Peripheral blood mononuclear cell (primary cell): ENCODE measurements around the genes HRK, WSB2, SRRM4 and BICDL1.

DNA sequence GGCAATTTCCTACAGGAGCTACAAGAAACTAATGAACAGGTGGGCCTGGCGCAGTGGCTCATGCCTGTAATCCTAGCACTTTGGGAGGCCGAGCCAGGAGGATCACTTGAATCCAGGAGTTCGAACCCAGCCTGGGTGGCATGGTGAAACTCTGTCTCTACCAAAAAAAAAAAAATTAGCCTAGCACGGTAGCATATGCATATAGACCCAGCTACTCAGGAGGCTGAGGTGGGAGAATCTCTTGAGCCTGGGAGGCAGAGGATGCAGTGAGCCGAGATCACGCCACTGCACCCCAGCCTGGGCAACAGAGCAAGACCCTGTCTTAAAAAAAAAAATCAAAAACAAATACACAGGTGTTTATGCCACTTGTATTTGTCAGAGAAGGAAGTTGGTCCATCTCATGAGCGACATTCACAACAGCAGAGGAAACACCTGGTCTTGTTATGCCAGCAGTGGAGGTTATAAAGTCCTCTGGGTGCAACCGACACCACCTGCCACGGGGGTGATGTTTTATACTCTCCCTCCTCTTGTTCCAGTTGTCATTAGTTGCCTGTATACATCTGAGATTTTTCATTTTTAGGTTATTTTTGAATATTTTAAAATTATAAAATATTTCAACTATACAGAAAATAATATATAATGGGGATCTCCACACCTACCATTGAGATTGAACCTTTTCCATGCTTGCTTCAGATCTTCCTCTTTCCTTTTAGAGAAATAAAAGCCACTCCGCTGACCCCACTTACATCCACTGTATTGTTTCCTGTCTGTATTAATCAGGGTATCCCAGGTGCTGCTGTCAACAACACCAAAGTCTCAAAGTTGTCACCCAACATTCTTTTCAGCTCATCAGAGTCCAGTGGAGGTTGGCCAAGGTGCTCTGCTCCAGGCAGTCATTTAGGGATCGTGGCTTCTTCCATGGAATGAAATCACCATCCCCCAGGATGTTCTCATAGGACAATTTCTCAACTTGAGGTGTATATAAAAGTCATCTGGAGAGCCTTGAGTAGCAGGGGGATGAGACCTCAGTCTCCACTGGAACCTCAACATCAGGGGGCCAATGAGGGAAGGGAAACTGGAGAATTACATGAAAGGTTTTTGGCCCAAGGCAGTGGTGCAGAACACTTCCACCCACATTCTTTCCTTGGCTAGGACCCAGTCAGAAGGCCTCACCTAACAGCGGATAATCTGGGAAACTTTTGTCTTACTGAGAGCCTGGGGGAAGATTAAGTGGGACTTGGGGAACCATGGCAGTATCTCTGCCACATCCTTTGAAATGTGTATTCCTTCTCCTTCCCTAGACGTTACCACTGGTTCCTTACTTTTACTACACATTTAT is 65.1 kb downstream of the RNFT2 start:
- PRO-cap, 8 experiments = peak in 1 of 8 experiments; most common plus-strand start position 849 of the sequence (in 1)

- PRO-cap, 8 experiments = peak in 1 of 8 experiments; most common minus-strand start chr12:116881396 (in 1)
Observed at GRCh38 chr12:116880736-116881736, at the start of gene HRK. TSS of gene HRK (minus strand) at chr12:116881441.

- PRO-cap, 8 experiments = no peak in any of the 8 experiments
Observed at GRCh38 chr12:116996016-116996600, 85.4 kb downstream of the FBXW8 start.

DNA sequence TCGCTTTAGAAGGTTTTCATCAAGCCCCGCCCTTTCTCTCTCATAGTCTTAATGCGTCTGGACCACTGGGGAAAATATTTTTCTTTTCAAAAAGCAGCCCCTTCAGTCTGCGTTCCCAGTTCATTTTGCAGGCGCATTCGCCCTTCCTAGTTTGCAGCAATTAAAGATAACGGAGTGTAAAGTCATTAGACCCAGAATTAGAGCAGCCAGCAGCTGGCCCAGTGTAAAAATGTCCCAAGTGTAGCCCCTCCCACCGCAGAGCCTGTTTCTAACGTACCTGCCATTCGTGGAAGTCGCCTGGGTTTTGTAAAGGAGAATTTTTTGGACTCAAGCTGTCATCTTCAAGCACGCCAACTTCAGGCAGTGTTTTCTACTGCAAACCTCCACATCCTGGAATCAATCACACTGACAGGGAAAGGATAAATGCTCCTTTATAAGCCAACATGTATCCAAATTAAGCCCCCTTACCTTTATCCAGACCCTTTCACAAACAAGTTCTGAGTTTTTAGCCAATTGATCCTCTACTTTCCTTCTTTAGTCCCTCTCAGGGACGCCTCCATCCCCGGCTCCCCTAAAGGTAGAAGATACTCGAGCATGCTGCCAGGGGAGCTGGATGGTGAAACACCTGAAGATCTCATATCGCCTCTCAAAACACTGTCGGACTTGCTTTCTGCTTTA is 68.6 kb downstream of the TESC start:
- PRO-cap, 8 experiments = no peak in any of the 8 experiments

DNA sequence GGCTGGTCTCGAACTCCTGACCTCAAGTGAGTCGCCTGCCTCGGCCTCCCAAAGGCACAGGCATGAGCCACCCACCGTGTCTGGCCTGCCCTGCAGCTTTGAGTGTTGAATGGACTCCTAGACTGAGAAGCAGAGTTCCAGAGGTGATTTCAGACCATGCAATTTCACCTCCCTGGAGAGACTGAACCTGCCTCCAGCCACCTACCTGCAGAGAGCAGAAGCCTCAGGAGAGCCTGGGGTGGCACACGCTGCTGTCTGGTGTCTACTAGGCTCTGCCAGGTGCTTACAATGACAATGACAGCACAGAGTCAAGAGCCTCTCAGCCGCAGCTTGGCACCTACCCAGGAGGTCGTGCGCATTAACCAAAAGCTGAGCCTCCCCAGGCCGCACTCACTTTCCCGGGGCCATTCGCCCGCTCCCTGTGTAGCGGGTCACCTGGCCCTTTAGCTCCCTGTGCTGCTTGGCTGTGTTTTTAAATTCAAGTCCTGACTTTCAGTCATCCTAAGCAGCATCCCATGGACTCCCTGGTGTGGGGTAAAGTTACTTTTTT is 63.2 kb downstream of the TESC start:
- PRO-cap, 8 experiments = no peak in any of the 8 experiments

- PRO-cap, 8 experiments = no peak in any of the 8 experiments
Observed at GRCh38 chr12:118034703-118035883, 18.6 kb downstream of the RFC5 start.

DNA sequence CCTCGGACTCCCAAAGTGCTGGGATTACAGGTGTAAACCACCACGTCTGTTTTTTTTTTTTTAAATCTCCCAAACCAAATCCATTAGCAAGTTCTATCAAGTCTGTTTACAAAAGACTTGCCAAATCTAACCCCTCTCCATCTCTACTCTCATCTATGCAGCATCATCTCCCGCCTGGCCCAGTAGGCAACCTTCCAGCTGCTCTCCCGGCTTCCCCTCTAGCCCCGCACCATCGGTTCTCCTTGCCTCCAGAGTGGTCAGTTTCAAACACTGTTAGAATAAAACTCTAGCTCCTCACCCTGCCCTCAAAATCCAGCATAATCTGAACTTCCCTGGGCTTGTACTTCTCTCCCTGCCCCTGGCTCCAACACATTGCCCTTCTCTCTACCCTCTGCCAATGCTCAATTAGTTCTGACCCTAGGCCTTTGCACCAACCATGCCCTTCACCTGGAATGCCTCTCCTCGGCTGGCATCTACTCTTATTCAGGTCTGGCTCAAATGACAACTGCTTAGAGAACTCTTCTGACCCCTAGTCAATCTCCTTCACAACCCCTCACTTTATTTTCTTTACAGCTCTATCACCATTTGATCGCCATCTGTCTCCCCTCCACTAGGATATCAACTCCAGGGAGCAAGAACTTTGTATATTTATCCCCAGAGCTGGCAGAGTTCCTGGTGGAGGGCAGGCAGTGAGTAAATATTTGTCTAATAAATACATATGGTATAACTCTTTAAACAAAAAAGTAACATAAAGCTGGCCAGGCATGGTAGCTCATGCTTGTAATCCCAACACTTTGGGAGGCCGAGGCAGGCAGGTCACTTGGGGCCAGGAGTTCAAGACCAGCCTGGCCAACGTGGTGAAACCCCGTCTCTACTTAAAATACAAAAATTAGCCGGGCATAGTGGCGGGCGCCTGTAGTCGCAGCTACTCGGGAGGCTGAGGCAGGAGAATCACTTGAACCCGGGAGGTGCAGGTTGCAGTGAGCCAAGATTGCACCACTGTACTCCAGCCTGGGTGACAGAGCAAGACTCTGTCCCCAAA is 4.8 kb downstream of the WSB2 start:
- PRO-cap, 8 experiments = peak in 1 of 8 experiments; most common minus-strand start position 557 of the sequence (in 1)

- PRO-cap, 8 experiments = peak in 8 of 8 experiments; most common plus-strand start chr12:118061411 (in 4); most common minus-strand start chr12:118061171 (in 5)
Observed at GRCh38 chr12:118060681-118061734, at the start of gene WSB2. TSS of gene WSB2 (minus strand) at chr12:118061179.

- PRO-cap, 8 experiments = no peak in any of the 8 experiments
Observed at GRCh38 chr12:118098071-118098669, 5.6 kb downstream of the VSIG10 start.

DNA sequence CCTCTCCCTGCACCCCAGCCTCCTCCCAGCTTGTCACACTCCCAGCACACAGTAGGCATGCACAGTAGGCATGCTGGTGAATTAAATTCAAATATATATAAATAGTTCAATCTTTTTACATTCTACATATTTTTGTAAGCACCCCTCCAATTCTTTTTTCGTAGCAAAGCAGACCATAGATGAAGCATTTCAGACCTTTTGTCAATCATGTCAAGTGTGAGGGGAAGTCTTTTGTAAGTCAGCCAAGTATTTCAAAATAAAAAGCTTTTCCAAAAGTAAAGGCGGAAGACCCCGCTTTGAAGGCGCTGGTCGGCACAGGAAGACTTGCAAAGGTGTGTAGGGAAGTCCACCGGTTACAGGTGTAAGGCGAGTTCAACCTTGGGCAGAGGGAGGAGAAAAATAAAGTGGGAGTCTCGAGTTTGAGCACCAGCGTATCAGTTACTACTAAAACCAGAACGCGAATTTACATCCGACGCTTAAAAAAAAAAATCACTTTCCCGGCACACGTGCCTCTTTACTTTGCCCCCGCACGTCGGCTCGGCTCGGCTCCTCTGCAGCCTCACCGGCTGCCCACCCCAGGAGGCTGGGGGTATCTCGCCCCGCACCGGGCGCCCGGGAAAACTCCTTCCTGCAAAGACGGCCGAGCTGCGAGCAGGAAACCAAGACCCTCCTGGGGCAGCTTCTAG is 874 bp downstream of the VSIG10 start:
- PRO-cap, 8 experiments = no peak in any of the 8 experiments

- PRO-cap, 8 experiments = no peak in any of the 8 experiments
Observed at GRCh38 chr12:118158691-118159336, 22.9 kb downstream of the PEBP1 start.

DNA sequence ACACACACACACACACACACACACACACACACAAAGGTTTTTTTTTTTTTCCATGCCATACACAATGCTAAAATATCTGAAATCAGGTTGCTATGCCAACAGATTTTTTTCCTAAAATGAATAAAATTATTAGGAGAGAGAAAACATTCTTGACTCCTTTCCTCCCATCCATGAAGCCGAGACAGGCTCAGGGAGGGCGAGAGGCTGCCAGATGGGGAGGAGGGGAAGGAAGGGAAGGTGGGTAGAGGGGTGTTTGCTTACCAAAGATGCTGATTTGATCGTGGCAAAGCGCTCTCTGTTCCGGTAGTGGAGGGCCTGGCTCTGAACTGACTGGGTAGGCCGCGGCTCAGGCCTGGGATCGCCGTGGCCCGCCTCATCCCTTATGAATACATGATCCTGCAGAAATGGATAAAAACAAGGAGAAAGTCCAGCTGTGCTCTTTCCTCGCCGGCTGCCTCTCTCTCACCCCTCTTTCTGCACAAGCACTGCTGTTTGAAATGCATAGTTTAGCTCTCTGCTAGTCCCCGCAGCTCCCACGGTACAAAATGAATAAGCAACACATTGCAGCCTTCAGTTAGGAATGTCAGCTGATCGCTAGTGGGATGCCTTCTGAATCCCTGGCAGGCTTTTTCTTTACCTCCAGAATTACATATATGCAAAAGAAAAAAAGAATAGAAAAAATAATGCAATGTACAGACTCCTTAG is 53.8 kb downstream of the PEBP1 start:
- PRO-cap, 8 experiments = no peak in any of the 8 experiments

GRCh38 chr12:118357149-118358124 is 15.3 kb downstream of the TAOK3 start:
- PRO-cap, 8 experiments = no peak in any of the 8 experiments

DNA sequence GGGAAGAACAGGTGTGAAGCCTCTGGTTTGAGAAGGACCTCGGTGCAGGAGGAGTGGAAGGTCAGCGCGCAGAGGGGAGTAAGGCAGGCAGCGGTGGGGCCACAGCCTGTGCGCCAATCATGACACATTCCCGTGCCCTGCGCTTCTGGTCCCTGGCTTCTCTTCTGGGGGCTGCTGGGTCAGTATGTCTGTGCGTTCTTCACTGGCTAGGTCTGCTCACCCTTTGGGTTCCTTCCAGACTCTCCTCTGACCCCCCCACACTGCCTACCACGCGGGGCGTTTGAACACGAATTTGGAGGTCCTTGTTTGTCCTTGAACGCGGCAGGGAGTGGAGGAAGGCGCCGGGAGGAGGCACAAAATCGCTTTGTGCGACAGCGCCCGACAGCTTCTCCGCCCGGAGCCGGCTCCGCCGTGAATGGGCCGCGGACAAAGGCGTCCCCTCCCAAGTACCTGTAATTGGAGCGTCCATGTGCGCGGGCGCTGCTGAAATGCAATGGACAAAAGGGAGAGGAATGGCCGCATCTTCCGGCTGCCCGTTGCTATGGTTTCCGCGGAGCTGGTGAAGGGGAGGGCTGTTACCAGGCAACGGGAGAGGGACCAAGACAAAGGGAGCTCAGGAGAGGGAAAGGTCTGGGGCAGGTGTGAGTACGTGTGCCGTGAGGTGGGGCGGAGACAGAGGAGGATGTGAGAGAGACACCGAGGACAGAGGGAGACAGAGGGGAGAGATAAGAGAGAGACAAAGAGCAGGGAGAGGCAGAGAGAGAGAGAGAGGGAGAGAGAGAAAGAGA is 207.1 kb upstream of the SRRM4 start:
- PRO-cap, 8 experiments = no peak in any of the 8 experiments

DNA sequence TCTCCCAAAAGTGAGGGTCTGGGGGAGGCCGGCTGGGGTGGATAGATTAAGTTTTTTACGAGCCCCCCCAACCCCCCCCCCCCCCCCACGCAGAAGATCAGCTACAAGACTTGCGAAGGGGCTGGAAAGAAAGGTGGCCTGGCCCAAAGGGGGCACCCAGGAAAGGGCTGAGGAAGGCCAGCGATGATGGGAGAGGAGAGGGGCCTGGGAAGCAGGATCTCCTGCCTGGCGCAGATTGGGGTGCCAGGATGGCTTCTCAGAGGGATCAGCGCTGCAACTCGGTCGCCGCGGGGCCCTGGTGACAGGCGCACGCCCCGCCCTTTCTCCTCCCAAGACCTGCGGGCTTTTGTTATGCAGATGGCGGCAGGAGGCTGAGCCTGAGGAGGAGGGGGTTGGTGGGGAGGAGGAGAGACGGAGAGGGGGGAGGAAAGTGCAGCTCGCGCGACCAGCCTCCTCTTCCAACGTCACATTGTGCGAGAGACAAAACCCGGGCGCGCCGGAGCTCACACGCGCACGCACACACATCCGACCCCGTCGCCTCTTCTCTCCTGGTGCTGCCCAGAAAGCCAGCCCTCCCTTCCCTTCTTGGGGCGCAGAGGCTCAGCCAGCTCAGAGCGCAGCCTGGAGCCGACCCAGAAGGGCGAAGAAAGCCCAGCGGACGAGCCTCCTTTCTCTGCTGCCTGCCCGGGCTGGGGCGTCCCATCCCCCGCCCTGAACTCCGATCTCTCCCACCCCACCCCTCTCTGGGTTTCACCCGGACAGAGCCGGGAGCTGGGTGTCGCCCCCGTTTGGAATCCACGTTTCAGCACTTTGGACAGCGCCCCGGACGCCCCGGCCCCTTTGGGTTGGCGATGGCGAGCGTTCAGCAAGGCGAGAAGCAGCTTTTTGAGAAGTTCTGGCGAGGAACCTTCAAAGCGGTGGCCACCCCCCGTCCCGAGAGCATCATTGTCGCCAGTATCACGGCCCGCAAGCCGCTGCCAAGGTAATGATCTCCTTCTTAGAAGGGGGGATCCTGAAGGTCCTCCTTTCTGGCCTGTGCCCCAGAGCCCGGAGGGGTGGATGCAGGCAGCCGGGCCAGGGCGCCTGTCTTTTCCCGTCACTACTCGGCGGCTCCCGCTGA is at the start of gene SRRM4:
Gene SRRM4, plus strand, starts transcription at position 510 of the 1,120 bp plus-strand sequence.
- PRO-cap, 8 experiments = no peak in any of the 8 experiments

GRCh38 chr12:119156309-119157025 is 22.3 kb upstream of the HSPB8 start:
- PRO-cap, 8 experiments = no peak in any of the 8 experiments

DNA sequence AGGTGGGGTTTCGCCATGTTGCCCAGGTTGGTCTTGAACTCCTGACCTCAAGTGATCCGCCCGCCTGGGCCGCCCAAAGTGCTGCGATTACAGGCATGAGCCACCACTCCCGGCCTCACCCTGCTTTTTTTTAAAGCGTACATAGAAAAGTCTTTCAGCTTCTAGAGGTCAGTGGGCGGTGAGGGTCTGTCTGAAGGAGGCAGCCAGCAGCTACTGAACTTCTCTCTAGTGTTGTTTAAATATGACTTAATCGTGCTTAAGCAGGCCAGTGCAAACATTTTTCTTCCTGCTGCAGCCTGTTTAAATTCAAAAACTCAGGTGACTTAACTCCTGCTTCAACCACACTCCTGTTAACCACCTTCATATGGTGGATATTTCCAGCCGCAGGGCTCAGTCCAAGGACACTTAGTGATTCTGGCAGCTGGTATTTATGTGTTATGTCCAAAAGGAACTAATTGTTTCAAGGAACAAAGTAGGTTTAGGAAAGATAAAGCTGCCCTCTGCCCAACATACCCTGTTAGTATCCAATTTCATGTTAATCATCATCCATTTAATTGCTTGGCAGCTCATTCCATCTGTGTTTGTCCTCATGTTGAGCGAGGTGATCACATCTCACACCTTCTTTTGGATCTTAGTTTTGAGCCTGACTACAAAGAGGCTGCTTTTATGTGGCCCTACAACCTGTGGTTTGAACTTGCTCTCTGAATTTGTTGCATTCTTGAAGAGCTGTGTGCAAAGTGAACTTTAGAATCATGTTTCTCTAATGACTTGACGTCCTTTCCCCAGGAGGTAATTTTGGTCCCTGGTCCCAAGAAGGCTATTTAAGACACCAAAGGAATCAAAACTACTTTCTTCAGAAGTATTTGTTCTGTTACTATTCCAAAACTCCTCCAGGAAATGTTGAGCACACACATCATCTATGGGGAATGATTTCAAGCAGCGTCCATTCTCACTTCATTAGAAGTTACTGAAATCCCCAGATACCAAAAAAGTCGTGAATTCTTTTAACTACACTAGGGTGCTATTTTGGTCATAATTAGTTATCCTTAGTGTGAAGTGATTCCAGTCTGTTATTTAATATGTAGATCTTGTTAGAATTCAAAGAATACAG is 2.2 kb downstream of the PRKAB1 start:
- PRO-cap, 8 experiments = no peak in any of the 8 experiments

GRCh38 chr12:119686803-119687385 is 19.0 kb downstream of the PRKAB1 start:
- PRO-cap, 8 experiments = no peak in any of the 8 experiments

GRCh38 chr12:119803183-119803823 is 73.8 kb downstream of the CIT start:
- PRO-cap, 8 experiments = no peak in any of the 8 experiments

DNA sequence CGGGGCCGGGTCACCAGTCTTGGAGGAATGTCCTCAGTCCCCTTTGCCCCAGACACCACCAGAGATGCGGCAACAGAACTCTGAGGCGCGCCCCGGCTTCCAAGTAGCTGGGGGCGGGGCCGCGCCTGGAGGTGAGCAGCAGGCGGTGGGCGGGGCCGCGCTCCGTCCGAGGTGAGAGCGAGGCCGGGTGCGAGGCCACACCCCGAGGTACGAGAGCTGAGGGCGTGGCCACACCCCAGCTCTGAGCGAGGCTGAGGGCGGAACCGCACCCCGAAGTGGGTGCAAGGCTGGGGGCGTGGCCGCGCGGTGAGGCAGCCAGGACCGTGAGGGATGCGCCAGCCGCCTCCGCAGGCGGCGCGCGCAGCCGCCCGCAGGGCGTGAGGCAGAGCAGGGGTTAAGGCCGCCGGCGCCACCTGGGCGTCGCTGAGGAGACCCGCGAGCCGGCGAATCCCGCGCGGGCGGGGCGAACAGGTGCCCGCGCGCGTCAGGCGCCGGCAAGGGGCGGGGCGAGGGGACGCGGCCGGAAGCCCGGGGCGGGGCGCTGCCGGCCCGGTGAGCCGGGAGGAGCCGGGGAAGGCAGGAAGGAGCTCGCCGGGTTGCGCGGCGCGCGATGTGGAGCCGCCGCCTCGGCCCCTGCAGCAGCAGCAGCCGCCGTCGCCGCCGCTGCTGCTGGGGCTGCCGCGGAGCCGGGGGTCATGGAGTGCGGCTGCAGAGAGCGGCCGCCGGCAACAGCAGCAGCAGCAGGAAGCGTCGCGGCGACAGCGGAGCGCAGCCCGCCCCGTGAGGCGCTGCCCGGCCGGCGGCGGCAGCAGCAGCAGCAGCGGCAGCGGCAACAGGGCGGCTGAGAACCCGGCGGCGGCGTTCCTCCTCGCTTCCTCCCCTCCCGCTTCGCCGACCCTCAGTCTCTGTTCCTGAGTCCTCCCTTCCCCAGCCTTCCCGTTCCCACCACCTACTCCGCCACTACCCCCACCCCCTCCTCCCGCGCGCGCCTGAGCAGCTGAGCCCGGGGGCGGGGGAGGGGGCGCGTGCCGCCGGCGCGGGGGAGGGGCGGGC is at the start of gene BICDL1:
Gene BICDL1, plus strand, starts transcription at position 579 of the 1,053 bp plus-strand sequence.
- PRO-cap, 8 experiments = peak in 8 of 8 experiments; most common plus-strand start position 579 of the sequence (in 7); most common minus-strand start position 105 of the sequence (in 7)